GM12878 (cell line): Measurements from ENCODE around the genes TAF1C and ADAD2.

DNA sequence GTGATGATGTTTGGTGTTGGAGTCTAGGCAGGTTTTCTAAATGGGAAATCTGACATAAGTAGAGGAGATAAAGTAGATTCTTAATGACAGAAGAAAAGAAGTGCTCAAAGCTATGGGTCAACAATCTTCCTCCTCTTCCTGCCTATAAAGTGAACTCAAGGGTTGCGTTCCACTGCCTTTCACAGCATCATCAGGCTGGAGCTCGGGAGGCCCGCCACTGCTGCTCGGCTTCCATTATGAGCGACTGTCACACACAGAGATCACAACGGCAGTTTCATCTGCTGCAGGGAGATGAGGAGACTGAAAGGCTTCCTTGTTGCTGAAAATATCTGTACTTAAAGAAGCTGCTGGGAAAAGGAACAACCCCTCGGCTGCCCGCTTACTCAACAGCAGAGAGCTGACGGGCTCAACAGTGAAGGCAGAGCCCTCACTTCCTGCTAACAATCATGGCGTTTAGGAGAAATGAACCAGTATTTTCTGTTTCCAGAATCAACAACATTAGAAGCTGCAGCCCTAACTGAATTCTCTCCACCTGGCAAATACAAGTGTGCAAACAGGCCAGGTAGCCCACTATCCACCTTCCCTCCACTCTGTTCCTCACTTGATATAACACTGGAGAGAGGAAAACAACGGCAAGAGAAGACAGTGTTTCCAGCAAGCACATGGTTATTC, 33.9 kb downstream of the MBTPS1 start:
- RAMPAGE, long total RNA, result no peak
- RRBS, 2 experiments, result no CpG with 5 or more reads among the region's 11 CpGs
CAGE:
- cytosol, long polyA minus RNA, result no peak
- cytosol, long polyA plus RNA, result no peak
- long polyA plus RNA, result no peak
- nucleolus, long total RNA, result no peak
- nucleus, long polyA plus RNA, result no peak
- nucleus, long total RNA, result no peak

DNA sequence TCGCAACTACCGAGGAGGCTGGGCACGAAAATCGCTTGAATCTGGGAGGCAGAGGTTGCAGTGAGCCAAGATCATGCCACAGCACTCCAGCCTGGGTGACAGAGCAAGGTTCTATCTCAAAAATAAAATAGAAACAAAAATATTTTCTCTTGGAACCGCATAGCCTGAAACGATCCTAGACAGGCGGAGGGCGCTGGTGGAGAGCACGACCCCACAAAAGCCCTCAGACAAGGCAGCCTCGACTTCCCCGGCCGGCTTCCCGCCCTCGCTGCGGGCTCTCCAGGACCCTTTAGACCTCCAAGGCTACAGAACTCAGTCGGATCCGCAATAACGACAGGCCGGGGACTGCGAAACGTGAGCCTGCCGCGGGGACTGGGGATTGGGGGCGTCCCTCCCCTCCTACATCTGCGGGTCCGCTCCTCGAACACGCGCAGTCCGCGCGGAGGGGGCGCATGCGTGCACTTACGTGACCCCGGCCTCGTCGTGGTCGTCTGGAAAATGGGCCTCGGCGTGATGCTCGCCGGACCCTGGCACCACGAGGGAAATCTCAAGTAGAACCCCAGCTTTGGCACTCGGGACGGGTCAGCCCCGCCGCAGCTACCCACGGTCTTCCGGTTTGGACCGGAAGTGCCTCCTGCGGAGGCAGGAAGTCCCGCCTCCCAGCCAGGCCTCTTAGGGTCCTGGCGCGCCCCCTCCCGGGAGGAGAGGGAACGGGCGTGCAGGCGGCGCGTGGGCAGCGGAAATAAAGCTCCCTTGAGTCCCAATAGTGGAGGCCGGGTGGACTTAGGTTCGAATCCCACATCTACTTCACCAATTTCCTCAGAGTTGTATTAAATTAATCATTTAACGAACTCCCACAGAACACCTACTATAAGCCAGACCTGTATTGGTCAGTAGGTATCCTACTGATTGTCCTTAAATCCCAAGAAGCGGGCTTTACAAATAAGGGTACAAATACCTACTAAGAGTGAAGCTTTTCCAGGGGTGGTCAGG, at the start of gene TAF1C:
Gene TAF1C (minus strand): TSS at position 623 of the 993 bp plus-strand sequence.
- RAMPAGE, long total RNA, result no peak
- RRBS, 2 experiments, result under 1 to 4% methylated on average over 34 of the region's 66 CpGs
CAGE:
- cytosol, long polyA minus RNA, result no peak
- cytosol, long polyA plus RNA, result start-site peak on the minus strand centred at position 589 of the sequence, 33 bp wide, 71 and 72 reads in 2 replicates
- long polyA plus RNA, result start-site peak on the minus strand centred at position 567 of the sequence, 36 bp wide, 26 and 33 reads in 2 replicates
- nucleolus, long total RNA, result no peak
- nucleus, long polyA plus RNA, result start-site peak on the minus strand centred at position 584 of the sequence, 59 bp wide, 426 and 538 reads in 2 replicates
- nucleus, long total RNA, result no peak

DNA sequence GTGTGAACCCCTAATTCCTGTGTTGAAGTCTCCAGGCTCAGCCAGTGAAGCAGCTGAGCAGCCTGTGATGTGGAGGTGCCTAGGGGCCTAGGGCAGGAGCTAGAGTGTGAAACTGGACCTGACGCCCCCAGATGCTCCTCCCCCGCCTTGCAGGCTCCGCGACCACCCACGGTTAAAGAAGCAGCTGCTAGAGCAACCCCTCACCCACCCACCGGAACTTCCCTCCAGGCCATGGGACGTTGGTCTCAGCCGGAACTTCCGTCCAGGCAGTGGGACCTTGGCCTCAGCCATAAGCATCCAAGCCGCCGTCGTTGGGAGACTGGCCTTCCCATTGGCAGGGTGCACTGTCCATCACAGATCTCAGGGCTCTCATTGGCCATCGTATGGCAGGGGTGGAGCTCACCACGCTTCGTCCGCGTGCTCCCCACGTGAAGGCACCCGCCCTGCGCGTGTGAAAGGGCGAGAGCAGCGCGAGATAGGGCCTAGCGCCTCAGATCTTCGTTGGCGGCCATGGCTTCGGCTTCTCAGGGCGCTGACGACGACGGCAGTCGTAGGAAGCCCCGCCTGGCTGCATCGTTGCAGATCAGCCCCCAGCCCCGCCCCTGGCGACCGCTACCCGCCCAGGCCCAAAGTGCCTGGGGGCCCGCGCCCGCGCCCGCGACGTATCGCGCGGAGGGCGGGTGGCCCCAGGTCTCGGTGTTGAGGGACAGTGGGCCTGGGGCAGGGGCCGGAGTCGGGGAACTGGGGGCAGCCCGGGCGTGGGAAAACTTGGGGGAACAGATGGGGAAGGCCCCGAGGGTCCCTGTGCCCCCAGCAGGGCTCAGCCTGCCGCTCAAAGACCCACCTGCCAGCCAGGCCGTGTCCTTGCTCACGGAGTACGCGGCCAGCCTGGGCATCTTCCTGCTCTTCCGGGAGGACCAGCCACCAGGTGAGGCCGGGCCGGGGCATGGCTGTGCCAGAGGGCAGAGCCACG, at the start of gene ADAD2:
Gene ADAD2 (plus strand): TSS at position 437 of the 973 bp plus-strand sequence.
- RAMPAGE, long total RNA, result no peak
- RRBS, 2 experiments, result 69% methylated on average over 4 of the region's 65 CpGs; no CpG with 5 or more reads in 1 of the 2 experiments
CAGE:
- cytosol, long polyA minus RNA, result no peak
- cytosol, long polyA plus RNA, result no peak
- long polyA plus RNA, result no peak
- nucleolus, long total RNA, result no peak
- nucleus, long polyA plus RNA, result no peak
- nucleus, long total RNA, result no peak

- RAMPAGE, long total RNA, result no peak
- RRBS, 2 experiments, result no CpG with 5 or more reads among the region's 23 CpGs
CAGE:
- cytosol, long polyA minus RNA, result no peak
- cytosol, long polyA plus RNA, result no peak
- long polyA plus RNA, result no peak
- nucleolus, long total RNA, result no peak
- nucleus, long polyA plus RNA, result no peak
- nucleus, long total RNA, result no peak
Observed at GRCh38 chr16:84194408-84194970, 3.5 kb downstream of the ADAD2 start.

DNA sequence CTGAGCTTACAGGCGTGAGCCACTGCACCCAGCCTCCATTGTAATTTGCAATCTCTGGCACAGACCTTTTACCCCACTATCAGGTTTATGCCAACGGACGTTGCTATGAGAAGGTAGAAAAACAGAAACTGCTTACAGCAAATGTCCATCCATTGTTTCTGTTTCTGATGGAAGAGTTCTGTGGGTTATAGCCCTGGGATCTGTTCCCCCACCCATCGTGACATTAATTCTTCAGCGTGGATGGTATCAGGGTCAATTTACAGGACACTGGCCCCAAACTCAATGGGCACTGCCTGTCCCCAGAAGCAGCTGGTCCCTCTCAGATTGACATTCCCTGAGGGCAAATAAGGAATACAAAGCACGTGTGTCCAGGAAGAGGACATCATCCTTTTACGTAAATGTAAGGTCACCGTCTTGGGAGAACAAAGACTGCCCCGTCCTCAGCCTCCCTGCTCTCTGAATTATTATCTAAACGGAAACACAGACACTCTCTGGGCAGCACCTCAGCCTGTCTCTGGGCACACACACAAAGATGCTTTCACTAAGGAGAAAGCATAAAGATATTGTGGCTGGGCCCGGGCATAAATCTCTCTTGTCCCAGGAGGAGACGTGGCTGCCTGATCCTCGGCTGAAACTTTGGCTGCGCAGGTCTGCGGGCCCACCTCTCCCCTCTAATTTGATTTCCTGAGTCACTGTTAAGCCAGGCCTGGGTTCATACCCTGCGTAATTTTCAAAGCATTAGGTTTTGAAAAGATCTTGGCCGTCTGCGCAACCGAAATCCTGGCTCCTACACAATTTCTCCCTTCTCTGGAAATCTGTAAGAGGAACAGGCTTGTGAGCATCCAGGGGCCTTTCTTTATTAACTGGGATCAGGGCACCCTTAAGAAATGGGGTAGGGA, 5.1 kb downstream of the KCNG4 start:
- RAMPAGE, long total RNA, result no peak
- RRBS, 2 experiments, result no CpG with 5 or more reads among the region's 19 CpGs
CAGE:
- cytosol, long polyA minus RNA, result no peak
- cytosol, long polyA plus RNA, result no peak
- long polyA plus RNA, result no peak
- nucleolus, long total RNA, result no peak
- nucleus, long polyA plus RNA, result no peak
- nucleus, long total RNA, result no peak

GRCh38 chr16:84298486-84298931, 3.8 kb downstream of the WFDC1 start:
- RAMPAGE, long total RNA, result no peak
- RRBS, 2 experiments, result 44 to 50% methylated on average over 1 to 3 of the region's 12 CpGs
CAGE:
- cytosol, long polyA minus RNA, result no peak
- cytosol, long polyA plus RNA, result no peak
- long polyA plus RNA, result no peak
- nucleolus, long total RNA, result no peak
- nucleus, long polyA plus RNA, result no peak
- nucleus, long total RNA, result no peak

- RAMPAGE, long total RNA, result no peak
- RRBS, 2 experiments, result no CpG with 5 or more reads among the region's 10 CpGs
CAGE:
- cytosol, long polyA minus RNA, result no peak
- cytosol, long polyA plus RNA, result no peak
- long polyA plus RNA, result no peak
- nucleolus, long total RNA, result no peak
- nucleus, long polyA plus RNA, result no peak
- nucleus, long total RNA, result no peak
Observed at GRCh38 chr16:84333058-84333815, 35.1 kb upstream of the ATP2C2 start.

GRCh38 chr16:84340130-84340888, 28.0 kb upstream of the ATP2C2 start:
- RAMPAGE, long total RNA, result no peak
- RRBS, 2 experiments, result no CpG with 5 or more reads among the region's 19 CpGs
CAGE:
- cytosol, long polyA minus RNA, result no peak
- cytosol, long polyA plus RNA, result no peak
- long polyA plus RNA, result no peak
- nucleolus, long total RNA, result no peak
- nucleus, long polyA plus RNA, result no peak
- nucleus, long total RNA, result no peak

GRCh38 chr16:84367107-84367634, 1.2 kb upstream of the ATP2C2 start:
- RAMPAGE, long total RNA, result no peak
- RRBS, 2 experiments, result no CpG with 5 or more reads among the region's 10 CpGs
CAGE:
- cytosol, long polyA minus RNA, result no peak
- cytosol, long polyA plus RNA, result no peak
- long polyA plus RNA, result no peak
- nucleolus, long total RNA, result no peak
- nucleus, long polyA plus RNA, result no peak
- nucleus, long total RNA, result no peak

DNA sequence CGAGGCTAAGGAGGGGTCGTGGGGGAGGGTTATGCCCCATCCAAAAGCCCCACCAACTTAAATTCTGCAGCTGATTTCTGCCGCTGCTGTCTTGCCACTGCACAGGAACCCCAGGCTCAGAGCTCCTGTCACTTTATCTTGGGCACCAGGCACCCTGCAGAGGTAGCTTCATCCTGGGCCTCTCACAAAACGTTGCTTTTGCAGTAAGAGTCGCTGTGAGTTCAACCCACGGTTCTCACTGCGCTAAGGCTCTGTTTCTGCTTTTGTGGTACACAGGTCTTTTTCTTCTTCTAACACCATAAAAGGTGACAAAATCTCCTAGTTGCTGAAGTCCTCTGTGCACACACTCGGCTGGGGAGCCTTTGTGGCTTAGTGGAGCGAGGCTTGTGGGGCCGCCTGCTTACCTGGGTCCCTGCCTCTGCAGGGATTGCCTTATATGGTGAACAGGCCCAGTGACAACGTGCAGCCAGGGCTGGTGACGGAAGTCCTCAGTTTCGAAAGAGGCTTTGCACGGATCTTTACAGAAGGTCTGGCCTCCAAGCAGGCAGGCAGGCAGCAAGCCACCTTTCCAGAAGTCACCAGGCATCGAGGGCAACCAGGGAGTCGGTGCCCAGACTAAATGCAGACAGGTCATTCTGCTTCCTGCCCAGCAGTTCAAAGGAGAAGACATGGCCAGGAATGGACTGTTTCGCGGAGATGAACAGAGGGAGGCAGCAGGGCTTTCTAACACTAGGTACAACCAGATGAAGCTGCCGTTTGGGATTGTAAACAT, 10.4 kb upstream of the MEAK7 start:
- RAMPAGE, long total RNA, result no peak
- RRBS, 2 experiments, result no CpG with 5 or more reads among the region's 19 CpGs
CAGE:
- cytosol, long polyA minus RNA, result no peak
- cytosol, long polyA plus RNA, result no peak
- long polyA plus RNA, result no peak
- nucleolus, long total RNA, result start-site peak on the minus strand centred at position 101 of the sequence, 5 bp wide, 5 reads; start-site peak on the minus strand centred at position 201 of the sequence, 56 bp wide, 13 reads; start-site peak on the minus strand centred at position 386 of the sequence, 41 bp wide, 15 reads
- nucleus, long polyA plus RNA, result no peak
- nucleus, long total RNA, result no peak

GRCh38 chr16:84583983-84584460, 33.9 kb downstream of the COTL1 start:
- RAMPAGE, long total RNA, result no peak
- RRBS, 2 experiments, result 84 to 93% methylated on average over 6 of the region's 15 CpGs
CAGE:
- cytosol, long polyA minus RNA, result no peak
- cytosol, long polyA plus RNA, result no peak
- long polyA plus RNA, result no peak
- nucleolus, long total RNA, result no peak
- nucleus, long polyA plus RNA, result no peak
- nucleus, long total RNA, result no peak

DNA sequence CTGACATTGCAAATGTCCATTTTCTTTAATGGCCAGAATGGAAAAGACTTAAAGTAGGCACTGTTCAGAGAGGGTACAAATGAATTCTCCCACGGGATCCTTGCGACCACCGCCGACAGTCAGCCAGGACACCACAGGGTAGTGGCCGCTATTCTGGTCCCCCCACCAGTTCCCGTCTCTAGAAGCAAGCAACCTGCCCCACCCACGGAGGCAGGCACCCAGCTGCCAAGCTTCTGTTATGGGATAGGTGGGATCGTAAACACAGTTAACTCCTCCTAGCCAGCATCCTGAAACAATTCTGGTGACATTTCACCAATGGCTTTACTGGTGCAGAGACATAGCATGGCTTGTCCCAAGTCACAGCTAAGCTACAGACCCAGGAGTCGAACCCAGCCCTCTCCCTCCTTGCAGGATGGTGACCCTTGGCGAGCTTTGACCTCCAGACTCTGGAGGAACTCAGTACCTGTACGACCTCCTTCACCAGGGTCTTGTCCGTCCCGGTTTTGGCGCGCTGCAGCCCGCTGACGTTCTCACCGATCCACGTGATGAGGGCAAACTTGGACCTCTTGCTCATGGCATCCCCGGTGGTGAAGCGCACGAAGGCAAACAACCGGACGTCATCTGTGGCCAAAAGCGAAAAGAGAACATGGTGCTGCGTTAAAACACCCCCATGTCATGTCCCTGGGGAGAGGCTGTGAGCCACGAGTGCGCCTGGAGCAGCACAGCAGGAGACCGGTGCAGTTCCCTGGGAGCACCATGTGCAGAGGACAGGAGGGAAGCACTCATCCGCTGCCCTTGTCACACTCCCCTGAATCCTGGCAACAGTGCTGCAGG, 28.0 kb downstream of the COTL1 start:
- RAMPAGE, long total RNA, result no peak
- RRBS, 2 experiments, result 61 to 90% methylated on average over 6 of the region's 30 CpGs
CAGE:
- cytosol, long polyA minus RNA, result no peak
- cytosol, long polyA plus RNA, result no peak
- long polyA plus RNA, result no peak
- nucleolus, long total RNA, result no peak
- nucleus, long polyA plus RNA, result no peak
- nucleus, long total RNA, result no peak

DNA sequence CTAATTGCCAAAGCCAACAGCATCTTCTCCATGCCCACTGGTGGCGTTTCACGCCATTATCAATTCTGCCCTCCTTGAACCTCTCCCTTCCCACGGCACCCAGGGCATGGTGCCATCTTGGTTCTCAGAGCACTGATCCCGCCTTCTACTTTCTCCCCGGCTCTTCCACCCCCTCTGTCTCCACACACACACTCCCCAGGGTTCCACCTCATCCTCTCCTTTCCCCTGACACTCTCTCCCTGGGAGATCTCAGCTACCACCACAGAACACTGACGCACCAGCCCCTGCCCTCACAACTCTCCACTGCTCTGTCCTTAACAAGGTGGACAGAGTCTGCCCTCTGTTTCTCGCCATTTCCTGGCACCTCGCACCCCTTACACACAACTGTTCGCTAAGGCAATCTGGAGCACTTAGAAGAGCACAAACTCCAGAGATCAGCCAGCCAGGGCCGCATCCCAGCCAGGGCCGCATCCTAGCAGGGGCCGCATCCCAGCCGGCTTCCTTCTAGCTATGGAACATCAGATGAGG, 21.3 kb downstream of the COTL1 start:
- RAMPAGE, long total RNA, result no peak
- RRBS, 2 experiments, result no CpG with 5 or more reads among the region's 13 CpGs
CAGE:
- cytosol, long polyA minus RNA, result no peak
- cytosol, long polyA plus RNA, result no peak
- long polyA plus RNA, result no peak
- nucleolus, long total RNA, result no peak
- nucleus, long polyA plus RNA, result no peak
- nucleus, long total RNA, result no peak

GRCh38 chr16:84656635-84657619, 8.6 kb downstream of the KLHL36 start:
- RAMPAGE, long total RNA, result no peak
- RRBS, 2 experiments, result no CpG with 5 or more reads among the region's 59 CpGs
CAGE:
- cytosol, long polyA minus RNA, result no peak
- cytosol, long polyA plus RNA, result no peak
- long polyA plus RNA, result no peak
- nucleolus, long total RNA, result no peak
- nucleus, long polyA plus RNA, result no peak
- nucleus, long total RNA, result no peak

- RAMPAGE, long total RNA, result no peak
- RRBS, 2 experiments, result no CpG with 5 or more reads among the region's 21 CpGs
CAGE:
- cytosol, long polyA minus RNA, result start-site peak on the plus strand at chr16:84663093-84663100, 52 reads
- cytosol, long polyA plus RNA, result no peak
- long polyA plus RNA, result no peak
- nucleolus, long total RNA, result no peak
- nucleus, long polyA plus RNA, result no peak
- nucleus, long total RNA, result no peak
Observed at GRCh38 chr16:84662232-84663320, 14.3 kb downstream of the KLHL36 start.

- RAMPAGE, long total RNA, result no peak
- RRBS, 2 experiments, result no CpG with 5 or more reads among the region's 30 CpGs
CAGE:
- cytosol, long polyA minus RNA, result no peak
- cytosol, long polyA plus RNA, result no peak
- long polyA plus RNA, result no peak
- nucleolus, long total RNA, result no peak
- nucleus, long polyA plus RNA, result no peak
- nucleus, long total RNA, result no peak
Observed at GRCh38 chr16:84667827-84668994, 19.9 kb downstream of the KLHL36 start.

DNA sequence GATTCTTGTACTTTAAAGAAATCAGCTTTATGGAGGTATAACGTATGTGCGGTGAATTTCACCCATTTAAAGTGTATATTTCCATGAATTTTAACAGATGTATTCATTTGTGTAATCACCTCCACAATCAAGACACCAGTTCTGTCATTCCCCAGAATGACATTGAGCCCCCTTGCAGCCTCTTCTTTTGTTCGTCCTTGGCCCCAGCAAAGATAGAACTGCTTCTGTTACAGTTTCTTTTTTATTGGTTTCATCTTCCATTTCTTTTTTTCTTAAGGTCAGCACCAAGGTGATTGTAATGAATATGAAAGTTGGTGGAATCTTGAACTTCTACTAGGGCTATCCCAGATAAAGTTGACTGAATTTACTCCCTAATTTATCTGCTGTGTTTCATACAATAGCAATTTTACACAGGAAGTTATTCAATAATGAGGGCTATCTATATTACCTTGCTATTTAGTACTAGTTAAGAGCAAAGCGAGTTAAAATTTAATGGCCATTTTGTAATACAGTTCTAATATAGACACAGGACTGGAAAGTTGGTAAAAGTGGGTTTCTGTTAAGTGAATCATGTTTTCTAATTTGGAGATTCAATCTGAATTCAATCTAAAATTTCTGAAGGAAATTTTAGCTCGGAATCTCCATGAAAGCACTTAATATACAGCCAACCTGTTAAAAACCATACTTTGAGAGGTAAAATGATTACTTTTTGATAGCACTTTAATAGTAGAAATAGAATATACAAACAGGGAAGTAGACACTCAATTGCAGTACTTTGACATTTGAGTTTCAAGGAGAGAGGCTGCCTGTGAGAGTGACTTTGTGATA, 24.1 kb downstream of the USP10 start:
- RAMPAGE, long total RNA, result no peak
- RRBS, 2 experiments, result no CpG with 5 or more reads among the region's 5 CpGs
CAGE:
- cytosol, long polyA minus RNA, result no peak
- cytosol, long polyA plus RNA, result no peak
- long polyA plus RNA, result no peak
- nucleolus, long total RNA, result no peak
- nucleus, long polyA plus RNA, result no peak
- nucleus, long total RNA, result no peak

DNA sequence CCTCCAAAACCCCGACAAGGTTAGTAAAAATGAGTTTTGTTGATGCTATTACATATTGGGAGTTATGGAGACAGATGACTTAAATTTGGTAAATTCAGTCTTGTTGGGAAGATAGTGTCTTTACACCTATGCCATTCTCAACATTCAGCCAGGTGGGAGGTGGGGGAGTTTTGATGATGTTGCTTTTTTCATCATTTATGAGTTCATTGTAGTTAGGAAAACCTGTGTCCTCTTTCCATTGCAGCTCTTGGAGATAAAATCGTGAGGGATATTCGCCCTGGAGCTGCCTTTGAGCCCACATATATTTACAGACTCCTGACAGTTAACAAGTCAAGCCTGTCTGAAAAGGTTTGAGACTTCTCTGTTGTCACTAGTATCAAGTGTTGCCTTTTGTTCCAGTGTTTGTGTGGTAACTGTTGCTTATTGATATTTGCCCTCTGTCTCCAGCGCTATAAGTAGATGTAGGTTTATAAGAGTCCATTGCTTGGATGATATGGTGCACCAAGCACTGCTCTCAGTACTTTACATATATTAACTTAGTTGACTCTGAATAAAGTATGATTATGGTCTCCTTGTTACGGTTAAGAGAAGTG, 59.8 kb upstream of the CRISPLD2 start:
- RAMPAGE, long total RNA, result no peak
- RRBS, 2 experiments, result no CpG with 5 or more reads among the region's 5 CpGs
CAGE:
- cytosol, long polyA minus RNA, result no peak
- cytosol, long polyA plus RNA, result no peak
- long polyA plus RNA, result no peak
- nucleolus, long total RNA, result no peak
- nucleus, long polyA plus RNA, result no peak
- nucleus, long total RNA, result no peak

DNA sequence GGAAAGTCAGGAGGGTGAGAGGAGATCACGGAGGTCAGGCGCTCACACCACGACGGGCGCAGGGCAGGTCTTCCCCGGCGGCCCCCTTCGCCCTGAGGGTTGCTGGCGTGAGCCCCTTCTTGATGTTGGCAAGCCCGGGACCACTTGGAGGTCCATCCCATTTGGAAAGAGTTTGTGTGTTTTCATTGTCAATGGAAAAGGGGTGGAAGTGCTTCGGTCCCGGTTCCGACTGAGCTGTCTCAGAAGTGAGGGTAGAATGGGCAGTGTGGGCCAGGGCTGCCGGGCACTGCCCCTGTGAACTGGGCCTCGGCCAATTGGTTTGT, 14.3 kb downstream of the CRISPLD2 start:
- RAMPAGE, long total RNA, result no peak
- RRBS, 2 experiments, result 55 to 72% methylated on average over 9 of the region's 15 CpGs
CAGE:
- cytosol, long polyA minus RNA, result no peak
- cytosol, long polyA plus RNA, result no peak
- long polyA plus RNA, result no peak
- nucleolus, long total RNA, result no peak
- nucleus, long polyA plus RNA, result no peak
- nucleus, long total RNA, result no peak